ENCODE measurements around the gene AGTPBP1.

DNA sequence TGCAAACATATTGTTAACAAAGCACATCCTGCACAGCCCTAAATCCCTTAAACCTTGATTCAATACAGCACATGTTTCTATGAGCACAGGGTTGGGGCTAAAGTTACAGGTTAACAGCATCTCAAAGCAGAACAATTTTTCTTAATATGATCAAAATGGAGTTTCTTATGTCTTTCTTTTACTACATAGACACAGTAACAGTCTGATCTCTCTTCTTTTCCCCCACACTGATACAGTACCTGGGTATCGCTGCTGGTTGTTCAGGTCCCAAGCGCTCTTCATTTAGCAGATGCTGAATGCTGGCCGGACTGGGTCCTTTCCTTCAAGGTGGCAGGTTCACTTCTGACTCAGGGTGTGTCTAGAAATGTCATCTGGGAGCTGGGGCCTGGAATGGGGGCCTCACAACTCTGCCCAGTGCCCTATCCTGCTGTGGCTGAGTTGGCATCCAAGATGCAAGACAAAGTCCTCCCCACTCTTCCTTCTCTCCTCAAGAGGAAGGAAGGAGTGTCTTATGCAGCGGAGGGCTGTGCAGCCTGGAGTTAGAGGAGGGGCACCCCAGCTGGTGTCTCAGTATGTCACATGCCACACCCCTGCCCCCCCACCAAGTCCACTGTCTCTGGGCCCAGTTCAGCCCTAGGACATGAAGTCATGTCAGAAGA lies 27.8 kb upstream of the SLC28A3 start:
- RRBS: no CpG with 5 or more reads among the region's 4 CpGs

DNA sequence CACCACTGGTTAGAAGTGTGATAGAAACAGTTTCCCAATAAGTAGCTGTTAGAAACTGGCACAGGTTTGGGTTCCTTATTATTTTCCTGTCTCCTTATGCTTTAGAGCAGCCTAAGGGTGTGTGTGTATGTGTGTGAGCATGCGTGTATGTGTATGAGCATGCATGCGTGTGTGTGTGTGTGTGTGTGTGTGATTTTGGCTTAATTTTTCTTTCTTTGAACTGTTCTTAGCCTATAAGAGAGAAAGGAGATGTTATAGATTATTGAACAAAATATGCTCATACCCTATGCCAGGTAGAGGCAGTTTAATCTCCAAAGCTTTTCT lies 160.8 kb downstream of the NTRK2 start:
- RRBS: no CpG with 5 or more reads among the region's 2 CpGs

DNA sequence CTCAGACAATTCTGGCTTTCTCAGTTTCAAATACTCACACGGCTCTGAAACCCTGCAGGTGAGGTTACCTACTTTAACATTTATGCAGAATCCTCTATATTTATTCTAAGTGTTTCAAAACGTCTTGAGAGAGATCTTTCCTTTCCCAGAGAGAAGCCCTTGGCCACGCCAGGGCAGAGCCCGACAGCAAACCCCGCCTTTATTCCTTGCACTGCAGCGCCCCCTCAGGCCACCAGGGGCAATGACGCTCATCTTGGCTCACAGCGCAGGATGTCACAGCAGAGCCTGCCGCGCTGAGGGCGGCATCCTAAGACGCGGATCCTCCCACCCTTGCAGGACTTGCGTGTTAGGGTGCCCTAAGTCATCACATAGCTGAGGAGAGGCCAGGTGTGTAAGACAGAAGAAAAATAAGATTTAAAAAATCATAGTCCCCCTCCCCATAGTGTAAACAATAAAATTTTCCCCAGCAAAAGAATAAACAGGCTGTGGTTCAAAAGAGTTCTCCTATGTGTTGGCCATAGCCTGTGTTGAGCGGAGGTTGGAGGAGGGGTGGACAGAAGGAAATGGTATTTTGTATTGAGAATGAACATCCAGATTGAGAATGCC lies 284.6 kb downstream of the NTRK2 start:
- RRBS: no CpG with 5 or more reads among the region's 15 CpGs

DNA sequence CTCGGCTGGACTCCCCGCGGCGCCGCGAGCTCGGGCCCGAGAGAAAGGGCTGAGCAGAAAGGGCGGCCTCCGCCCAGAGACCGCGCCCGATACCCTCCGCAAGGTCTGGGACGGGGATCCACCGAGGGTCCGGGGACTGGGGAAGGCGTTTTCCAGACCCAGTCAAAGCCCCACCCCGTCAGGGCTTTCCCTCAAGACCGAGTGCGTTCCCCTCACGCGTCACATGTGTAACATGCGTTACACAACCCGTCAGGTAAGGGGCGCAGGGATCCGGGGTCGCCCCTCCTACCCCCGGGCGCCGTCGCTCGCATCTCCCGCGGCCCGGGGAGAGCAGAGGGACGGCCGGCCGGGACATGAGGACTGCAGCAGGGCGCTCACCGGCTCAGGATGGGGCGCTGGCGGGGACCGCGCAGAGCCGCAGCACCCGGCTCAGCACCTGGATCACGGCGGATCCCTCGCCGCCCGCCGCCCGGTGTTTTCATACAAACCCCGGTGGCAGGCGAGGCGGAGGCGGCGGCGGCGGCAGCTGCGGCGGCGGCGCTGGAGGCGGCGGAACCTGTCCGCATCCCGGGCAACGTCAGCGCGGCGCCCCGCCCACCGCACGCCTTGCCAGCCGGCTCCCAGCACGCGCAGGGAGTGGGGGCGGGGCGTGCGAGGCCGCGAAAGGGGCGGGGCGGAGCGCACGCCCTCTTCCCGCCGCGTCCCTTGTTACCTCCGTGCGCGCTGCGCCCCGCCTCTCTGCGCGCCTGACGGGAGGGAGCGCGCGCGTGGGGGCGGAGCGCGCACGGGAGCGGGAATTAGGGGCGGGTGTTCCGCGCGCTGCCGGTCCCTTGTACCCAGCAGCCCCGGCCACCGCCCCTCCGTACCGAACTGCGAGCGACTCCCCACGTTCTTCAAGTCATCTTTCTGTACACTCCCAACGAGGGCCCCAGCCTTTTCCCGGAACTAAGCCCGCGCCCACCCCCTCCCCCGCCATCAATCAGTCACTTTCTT lies at the start of gene AGTPBP1:
Gene AGTPBP1, minus strand, starts transcription at position 558 of the 993 bp plus-strand sequence.
- RRBS: 2% methylated on average over 46 of the region's 125 CpGs

- RRBS: no CpG with 5 or more reads among the region's 7 CpGs
Measured at GRCh38 chr9:85822632-85823144, 80.9 kb upstream of the AGTPBP1 start.

DNA sequence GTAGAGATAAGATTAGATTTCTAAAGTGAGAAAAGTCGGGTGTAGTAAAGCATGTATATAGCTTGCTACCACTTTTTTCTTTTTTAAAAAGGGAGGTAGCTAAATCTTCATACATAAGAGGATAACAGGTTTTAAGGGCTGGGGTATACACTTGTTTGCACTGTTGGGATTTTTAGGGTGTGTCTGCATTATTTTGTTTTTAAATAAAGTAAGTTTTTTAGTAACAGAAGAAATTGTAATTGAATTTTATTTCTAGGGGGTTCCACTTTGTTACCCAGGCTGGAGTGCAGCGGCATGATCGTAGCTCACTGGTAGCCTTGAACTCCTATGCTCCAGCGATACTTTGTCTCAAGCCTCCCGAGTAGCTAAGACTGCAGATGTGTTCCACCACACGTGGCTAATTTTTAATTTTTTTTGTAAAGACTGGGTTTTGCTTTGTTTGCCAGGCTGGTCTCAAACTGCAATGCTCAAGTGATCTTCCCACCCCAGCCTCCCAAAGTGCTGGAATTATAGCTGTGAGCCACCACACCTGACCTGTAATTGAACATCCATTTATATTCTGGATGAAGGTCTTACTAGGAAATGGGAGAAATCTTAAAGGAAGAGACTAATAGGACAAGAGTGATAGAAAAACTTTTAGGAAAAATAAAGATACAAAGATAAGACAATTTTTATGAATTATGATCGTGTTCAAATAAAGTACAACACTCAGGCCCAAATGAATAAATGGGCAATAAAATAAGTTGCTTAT lies 24.9 kb downstream of the NAA35 start:
- RRBS: no CpG with 5 or more reads among the region's 7 CpGs

GRCh38 chr9:86099740-86100048 lies 336 bp upstream of the GOLM1 start:
- RRBS: 3% methylated on average over 4 of the region's 26 CpGs

DNA sequence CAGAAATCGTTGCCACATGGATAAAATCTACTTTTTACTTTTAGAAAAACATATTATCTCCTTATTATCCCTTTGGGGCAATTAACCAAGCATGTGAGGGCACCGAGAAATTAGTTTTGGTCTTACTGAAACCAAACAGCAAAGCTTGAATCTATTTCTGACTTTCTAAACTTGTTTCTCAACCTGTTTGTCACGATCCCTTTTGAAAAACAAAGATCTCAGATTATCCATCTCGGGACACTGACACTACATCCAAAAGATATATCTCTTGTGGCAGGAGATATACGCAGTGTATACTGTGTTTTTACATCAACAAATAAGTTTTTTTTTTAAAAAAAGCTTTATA lies 2.3 kb downstream of the TUT7 start:
- RRBS: no CpG with 5 or more reads among the region's 5 CpGs

- RRBS: 3% methylated on average over 18 of the region's 32 CpGs
Measured at GRCh38 chr9:86354734-86355358, 636 bp upstream of the TUT7 start.

GRCh38 chr9:86507484-86507706 lies 153.2 kb upstream of the TUT7 start:
- RRBS: no CpG with 5 or more reads among the region's 1 CpG

- RRBS: no CpG with 5 or more reads among the region's 4 CpGs
Measured at GRCh38 chr9:86575933-86576198, 221.7 kb upstream of the TUT7 start.

DNA sequence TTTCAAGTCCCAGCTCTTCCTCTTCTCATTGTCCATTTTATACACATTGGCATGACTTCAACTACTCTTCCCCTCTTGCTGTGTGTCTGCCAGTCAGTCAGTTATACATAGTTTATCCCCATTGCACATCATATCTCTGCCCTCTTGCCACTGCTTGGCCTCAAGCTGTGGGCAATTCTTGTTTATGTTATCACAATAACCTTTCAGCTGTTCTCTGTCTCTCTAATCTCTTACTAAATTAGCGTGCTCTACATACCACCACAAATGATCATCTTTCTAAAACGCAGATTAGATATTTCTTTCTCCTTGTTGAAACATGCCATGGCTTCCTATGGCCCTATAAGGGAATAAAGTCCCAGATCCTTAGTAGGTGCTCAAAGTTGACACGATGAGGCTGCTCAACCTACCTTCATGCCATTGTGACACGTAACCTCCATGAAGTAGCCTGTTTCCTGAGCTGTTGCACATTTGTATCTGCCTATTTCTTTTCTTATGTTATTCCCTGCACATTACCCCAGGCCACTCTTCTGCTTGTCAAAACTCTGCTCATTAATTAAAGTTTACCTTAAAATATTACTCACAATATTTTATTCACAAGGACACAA lies 239.2 kb downstream of the GAS1 start:
- RRBS: no CpG with 5 or more reads among the region's 4 CpGs

DNA sequence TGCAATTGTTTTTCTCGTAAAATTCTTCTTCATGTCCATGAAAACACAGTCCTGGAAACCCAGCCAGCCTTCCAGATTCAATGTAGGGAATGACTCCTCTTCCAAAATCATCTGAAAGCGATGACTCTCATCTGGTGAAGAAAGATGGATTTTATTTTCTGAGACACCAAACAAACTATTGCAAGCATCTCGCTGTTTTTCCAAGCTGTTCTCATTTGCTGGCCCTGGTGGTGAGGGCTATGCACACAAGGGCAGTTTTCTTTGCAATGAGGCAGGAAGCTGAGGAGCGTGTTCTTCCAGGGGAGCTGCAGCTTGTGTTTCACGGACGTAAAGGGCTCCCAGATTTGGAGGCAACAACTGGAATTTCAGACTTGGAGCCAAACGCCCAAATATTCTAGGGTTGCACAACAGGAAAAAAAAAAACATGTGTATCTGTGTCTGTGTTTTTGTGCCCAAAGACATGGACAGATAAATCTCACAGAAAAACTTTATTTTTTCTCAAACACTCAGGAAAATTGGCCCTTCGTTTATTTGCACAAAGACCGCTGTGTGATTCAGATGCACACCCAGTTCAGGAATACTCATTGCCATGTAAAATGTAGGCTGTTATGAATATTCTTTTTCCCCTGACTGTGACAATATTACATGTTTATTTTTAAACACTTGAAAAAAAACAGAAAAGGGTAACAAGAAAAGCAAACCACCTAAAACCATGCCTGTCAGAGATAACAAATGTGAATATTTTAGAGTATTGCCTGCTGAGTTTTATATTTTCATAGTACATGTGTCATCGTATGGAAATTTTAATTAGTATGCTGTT lies 151.3 kb downstream of the GAS1 start:
- RRBS: no CpG with 5 or more reads among the region's 10 CpGs

- RRBS: no CpG with 5 or more reads among the region's 4 CpGs
Measured at GRCh38 chr9:87122945-87123490, 175.7 kb upstream of the GAS1 start.

DNA sequence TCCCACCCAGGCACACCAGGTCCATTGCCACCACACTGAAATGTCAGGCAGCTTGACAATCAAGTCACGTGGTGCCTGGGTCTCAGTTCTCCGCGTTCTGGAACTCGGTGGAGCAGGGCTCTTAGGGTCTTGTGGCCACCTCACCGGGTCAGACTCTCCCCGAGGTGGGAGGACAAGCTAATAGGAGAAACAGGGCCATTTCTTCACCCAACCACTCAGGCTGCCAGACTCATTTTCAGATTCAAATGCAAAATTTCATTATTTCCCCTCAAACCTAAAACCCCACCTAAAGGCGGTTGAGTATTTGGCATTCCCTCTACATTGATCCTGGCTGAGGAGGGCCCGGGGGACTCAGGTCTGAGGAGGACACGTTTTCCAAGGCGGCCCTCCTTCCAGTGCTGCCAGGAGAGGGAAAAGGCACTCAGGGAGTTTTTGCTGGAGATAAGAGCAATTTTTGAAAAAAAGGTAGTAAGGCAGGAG lies 200.6 kb upstream of the GAS1 start:
- RRBS: no CpG with 5 or more reads among the region's 10 CpGs

DNA sequence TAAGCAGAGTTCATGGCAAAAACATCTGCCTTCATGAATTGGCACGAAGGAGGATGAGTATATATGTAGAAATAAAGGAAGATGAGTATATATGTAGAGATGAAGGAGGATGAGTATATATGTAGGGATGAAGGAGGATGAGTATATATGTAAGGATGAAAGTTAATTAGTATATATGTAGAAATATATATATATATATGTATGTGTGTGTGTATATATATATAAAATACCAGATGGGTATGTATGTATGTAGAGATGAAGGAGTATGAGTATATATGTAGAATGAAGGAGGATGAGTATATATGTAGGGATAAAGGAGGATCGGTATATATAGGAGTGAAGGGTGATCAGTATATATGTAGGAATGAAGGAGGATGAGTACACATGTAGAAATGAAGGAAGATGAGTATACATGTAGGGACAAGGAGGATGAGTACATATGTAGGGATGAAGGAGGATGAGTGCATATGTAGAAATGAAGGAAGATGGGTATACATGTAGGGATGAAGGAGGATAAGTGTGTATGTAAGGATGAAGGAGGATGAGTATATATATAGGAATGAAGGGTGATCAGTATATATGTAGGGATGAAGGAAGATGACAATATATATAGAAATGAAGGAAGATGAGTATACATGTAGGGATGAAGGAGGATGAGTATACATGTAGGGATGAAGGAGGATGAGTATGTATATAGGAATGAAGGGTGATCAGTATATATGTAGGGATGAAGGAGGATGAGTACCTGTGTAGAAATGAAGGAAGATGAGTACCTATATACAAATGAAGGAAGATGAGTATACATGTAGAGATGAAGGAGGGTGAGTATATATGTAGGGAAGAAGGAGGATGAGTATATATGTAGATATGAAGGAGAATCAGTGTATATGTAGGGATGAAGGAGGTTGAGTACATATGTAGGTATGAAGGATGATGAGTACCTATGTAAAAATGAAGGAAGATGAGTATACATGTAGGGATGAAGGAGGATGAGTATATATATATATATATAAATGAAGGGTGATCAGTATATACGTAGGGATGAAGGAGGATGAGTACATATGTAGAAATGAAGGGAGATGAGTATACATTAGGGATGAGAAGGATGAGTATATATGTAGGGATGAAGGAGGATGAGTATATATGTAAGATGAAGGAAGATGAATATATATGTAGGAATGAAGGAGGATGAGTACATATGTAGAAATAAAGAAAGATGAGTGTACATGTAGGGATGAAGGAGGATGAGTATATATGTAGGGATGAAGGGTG lies 93.6 kb upstream of the CTSL start:
- RRBS: no CpG with 5 or more reads among the region's 3 CpGs

DNA sequence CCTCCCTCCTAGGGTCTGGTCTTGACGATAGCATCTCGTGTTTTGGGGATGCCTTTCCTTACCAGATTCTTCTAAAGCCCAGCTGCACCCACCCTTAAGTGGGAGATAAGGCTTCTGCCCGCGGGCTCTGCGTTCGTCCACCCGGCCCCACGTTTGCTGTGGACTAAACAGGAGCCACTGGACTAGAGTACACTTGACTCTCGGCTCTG lies 487 bp upstream of the CTSL start:
- RRBS: no CpG with 5 or more reads among the region's 9 CpGs

- RRBS: no CpG with 5 or more reads among the region's 6 CpGs
Measured at GRCh38 chr9:87727557-87728291, 1.8 kb downstream of the CTSL start.

DNA sequence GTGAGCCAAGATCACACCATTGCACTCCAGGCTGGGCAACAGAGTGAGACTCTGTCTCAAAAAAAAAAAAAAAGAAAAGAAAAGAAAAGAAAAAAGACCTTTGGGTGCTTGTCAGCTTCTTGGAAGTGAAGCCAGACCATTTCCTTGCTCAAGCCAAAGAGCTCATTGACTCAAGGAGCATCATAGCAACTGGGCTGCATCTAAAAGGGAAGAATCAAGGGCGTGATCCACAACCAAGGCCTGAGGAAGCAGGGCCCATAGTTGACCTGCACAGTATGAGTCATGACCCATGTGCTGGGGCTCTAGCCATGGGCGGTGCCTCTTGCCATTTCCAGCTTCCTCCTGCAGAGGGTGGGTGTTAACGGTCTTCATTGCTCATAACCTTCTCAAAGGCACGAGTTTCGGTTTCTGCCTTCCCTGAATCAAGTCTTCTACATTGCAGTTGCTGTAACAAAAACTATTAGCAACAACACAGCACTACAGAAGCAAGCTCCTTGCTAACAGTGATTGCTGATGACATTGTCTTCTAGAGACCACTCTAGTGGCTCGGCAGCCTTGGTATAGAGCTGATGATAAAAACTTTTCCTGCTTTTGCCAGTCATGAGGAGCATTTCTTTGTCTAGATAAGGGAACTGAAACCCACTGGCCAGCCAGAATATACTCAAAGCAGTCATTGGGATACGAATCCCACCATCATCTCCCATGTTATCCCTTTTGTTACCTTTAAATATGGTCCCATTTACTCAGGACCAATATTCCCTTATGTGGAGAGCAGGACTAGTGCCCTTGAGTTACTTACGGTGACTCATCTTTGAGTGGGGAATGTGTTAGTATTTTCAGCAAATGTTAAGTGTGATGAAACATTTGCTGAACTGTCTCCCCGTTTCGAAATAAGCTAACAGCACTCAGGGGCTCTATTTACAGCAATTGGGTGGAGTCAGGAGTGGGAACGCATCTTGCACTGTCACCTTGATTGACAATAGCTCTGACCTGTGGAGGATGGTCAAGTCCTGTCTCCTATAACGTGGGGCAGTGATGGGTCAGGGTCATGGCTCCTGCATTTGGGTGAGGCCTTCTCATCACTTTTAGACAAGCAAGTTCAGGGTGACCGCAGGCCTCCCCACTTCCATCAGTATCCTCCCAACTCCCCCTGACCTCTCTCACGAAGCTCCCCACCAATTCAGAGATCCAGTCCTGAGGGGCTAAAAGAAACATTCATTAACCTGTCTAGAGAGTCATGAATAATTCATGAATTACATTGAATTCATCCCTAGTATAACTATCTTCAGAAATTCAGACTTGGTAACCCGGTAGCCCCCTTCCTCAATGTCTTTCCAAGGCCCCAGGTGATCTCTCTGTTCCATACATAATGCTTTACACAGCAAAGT lies 67.2 kb downstream of the CTSL start:
- RRBS: no CpG with 5 or more reads among the region's 15 CpGs

DNA sequence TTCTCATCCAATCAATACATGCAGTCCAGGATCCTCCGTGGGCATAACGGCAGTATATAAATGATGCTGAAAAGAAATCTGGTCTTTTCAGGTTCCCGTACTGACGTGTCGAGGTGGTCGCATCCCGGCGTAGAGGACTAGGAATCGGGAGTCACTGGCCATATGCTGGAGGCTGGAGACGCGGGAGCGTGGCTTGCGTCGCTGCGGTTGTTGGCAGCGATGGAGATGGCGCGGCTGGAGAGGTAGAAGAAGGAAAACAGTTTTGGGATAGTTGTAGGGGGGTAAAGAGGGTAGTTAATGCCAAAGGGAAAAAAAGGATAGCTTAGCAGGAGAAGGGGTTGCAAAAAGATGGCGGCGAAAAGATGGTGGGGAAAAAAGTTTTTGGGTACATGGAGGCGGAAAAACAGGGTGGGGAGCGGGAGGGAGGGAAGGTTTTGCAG lies 16.5 kb upstream of the ENSG00000283205 start:
- RRBS: no CpG with 5 or more reads among the region's 22 CpGs

All from renal cortical epithelial cell (primary cell).